Glomerular endothelial cell (primary cell): Measurements from ENCODE around the genes PSMD3 and THRA.

DNA sequence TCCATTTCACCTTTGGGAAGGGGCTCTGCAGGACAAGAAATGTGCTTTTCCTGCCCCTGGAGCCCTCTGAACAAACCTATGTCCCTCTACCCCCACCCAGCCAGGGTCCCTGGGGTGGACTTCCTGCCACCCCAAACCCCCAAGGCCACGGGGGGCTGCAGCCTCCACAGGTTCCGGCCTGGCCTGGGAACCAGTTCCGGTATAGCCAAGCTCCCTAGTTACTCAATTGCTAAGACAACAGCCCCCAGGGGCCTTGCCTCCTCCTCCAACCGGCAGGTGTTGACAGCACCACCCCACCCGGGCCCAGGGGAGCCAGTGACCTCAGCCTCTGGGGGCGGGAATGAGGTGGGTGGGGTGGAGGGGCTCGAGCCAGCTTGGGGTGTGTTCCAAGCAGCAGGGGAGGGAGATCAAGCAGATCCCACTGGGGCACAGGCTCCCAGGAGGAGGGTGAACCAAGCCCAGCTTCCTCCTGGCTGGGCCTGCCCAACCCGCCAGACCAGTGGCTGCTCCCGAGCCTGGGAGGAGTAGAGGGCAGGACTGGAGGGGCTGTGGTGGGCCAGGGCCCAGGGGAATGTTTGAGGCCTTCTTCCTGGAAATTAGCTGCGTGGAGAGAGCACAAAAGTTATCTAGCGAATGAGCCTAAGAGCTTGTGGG, 6.6 kb downstream of the PNMT start:
- RAMPAGE, long total RNA, result no peak

GRCh38 chr17:39725601-39726157, 4.7 kb downstream of the MIEN1 start:
- RAMPAGE, long total RNA, result no peak

- RAMPAGE, long total RNA, result no peak
Observed at GRCh38 chr17:39739036-39739879, 1.5 kb downstream of the GRB7 start.

DNA sequence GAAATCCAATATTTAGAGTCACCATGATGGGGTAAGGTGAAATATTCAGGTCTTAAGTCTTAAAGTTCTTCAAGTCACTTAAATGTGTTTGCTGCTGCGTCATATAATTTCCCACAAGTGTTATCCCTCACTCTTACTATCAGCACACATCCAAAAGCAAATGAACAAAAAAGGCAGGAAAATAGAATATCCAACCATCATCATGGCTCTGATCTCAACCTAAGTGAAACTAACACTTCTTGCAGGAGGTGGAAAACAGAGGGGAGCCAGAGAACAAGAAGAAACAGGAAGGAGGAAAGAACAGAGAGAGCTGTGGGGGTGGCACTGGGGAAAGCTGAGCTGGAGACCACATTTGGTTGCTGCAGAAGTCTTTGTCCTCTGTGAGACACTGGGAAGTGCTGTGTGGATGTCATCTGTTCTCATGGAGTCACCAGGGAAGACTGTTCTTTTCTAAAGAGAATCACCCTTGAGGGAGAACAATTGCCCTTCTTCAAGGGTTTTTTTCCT, 34.6 kb downstream of the GRB7 start:
- RAMPAGE, long total RNA, result no peak

DNA sequence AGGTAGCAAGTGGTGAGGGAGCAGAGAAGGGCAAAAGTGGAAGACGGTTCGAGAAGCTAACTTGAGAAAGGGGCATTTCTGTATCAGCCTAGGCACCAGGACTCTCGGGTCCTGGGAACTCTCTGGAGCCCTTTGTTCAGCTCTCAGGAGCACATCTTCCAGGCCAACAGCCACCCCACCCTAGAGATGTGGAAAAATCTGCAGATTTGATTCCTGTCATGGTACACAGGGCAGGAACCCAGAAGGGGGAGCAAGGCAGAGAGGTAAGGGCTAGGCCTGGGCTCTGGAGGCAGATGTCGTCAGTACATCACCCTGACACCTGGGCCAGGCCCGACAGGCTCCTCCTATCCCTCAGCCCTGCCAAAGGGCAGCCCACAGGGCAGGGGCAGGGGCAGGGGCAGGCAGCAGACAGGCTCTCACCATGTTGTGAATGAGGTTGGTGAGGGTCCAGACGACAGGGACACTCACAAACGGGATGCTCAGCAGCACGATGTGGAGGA, 3.7 kb downstream of the ORMDL3 start:
- RAMPAGE, long total RNA, result no peak

DNA sequence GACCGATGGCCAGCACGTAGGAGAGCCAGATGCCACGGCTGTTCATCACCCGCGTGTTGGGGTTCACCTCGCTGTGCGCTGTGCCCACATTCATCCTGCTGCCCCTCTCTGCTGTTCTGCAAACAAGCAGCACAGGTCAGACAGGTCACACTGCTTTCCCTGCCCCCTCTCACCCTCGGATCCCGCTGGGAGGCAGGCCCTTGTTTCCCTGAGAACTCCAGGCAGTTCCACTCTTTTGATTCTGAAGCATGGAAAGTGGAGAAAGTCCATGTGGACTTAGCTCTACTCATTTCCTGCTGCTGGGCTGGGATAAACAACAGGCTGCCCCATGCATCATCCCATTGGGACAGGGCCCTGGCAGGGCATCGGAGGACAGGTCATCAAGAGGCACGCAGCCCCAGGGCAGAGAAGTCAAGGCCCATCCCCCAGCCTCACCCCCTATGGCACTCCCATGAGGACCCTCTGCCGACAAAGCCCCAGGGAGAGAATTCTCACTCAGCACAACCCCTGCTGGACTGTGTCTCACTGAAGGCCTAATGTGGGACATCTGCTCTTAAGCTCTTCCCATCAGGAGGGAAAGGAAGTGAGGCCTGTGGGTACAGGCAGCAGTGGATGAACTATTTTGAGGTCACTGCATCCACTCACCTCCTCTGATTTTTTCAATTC, 3.2 kb downstream of the ORMDL3 start:
- RAMPAGE, long total RNA, result no peak

DNA sequence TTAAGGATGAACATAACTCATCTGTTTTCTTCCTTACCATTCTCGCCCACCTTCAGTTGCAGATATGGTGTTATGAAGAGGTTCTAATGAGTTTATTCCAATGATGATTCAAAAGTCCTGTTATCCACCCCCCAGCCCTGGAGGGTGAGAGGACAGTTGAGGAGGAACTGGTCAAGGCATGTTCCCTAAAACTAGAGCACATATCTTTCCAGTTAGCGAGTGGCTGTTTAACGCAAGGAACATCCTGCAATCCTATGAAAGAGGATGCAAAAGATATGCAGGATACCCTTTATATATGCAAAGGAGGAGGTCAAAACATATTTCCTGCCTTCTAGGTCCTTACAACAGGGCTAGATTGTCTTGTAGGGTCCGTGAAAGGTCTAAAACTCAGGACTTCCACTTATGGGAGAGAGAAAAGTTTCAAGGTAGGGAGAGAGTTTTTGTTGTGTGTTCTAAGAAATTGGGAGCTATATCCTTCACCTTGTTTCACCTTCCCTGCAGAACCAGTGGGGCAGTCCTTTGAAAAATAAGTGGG, 1.2 kb upstream of the PSMD3 start:
- RAMPAGE, long total RNA, result no peak

DNA sequence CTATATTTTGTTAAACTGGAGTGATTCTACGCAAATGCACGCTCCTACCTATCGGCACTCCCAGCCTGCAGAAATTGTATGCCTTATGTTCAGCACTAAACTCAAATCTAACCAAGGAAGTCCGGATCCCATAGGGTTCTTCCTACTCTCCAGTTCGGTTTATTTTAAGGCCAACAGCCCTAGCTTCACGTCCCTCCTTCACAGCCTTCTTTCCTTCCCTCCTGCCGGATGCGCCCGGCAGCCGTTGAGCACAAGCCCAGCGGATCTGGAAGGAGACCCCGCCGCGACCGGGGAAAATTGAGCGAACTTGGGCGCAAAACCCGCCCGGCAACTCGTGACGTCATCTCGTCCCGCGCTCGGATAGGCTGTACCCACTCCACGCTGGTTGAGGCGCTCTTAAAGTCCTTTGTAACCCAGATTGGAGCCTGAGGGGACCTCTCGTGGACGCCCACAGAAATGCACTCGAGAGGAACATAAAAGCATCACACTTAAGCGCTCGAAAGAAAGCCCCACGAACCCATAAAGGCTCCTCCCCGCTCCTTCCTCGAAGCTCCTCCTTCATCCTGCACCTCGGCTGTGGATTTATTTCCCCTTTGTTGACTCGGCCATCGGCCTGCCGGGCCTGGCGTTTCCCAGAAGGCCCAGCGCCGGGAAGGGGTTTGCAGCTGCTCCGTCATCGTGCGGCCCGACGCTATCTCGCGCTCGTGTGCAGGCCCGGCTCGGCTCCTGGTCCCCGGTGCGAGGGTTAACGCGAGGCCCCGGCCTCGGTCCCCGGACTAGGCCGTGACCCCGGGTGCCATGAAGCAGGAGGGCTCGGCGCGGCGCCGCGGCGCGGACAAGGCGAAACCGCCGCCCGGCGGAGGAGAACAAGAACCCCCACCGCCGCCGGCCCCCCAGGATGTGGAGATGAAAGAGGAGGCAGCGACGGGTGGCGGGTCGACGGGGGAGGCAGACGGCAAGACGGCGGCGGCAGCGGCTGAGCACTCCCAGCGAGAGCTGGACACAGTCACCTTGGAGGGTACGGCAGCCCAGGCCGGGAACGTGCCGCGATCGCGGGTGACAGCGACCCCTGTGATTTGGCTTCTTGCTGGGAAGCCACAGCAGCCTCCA, at the start of gene PSMD3:
Gene PSMD3, plus strand, starts transcription at position 635 of the 1,110 bp plus-strand sequence.
- RAMPAGE, long total RNA, result start-site peak on the plus strand centred at position 664 of the sequence, 63 bp wide, 844 and 1,472 reads in 2 replicates

- RAMPAGE, long total RNA, result no peak
Observed at GRCh38 chr17:39981283-39981463, 566 bp downstream of the PSMD3 start.

- RAMPAGE, long total RNA, result no peak
Observed at GRCh38 chr17:40025644-40026382, 10.6 kb downstream of the CSF3 start.

DNA sequence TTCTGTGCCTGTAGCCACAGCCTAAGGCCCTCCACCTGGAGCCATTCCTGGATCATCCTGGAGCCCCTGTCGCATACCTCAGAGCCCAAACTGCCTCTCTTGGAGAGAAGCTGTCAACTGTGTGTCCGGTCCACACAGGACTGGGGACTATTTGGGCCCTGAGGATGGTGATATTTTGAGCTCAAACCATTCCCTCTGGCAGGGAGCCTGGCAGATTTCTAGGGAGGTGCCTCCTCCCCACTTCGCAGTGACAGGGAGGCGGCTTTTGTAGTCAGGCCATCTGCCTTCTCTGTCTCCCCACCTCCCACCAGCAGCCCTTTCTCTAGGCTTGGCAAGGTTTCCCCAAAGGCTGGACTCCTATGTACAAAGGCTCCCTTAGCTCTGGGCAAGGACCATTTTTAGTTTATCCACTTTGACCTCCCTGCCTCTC, 2.4 kb upstream of the MED24 start:
- RAMPAGE, long total RNA, result no peak

DNA sequence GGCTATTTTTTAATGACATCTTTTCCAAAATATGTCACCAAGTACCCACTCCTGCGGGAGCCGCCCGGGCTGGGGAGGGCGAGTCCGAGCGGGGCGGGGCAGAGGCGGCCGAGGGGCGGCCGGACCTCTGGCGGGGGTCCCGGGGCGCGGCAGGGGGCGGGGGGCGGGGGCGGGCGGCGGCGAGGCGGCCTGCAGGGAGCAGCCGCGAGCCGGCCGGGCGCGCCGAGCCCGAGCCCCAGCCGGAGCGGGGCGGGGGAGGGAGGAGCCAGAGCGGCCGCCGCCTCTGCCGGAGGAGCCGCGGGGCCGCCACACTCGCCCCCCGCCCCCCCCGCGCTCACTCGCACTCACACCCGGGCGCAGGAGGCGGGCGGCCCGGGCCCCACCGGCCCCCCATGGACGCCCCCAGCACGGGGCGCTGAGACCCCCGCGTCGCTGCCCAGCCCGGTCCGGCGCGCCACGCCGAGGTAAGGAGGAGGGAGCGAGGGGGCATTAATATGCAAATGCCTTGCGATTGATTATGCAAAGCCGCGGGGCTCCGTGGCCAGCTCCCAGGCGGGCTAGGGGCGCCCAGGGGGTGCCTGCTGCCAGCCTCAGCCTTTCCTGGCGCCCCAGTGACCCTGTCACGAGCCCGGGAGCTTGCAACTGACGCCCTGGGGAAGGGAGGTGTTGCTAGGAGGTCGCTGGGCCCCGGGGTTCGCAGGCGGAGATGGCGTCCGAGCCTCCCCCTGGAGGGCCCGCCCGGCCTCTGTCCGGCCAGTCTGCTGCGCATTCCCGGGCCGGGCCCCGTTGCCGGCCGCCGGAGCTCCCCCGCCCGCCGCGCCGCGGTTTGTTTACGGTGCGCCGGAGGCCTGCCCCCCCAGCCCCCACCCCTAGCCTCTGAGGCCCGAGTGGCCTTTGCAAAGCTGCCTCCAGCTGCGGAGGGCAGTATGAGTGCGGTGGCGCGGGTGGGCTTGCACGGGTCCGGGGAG, at the start of gene THRA:
Gene THRA, plus strand, starts transcription at position 337 of the 968 bp plus-strand sequence.
- RAMPAGE, long total RNA, result no peak

- RAMPAGE, long total RNA, result no peak
Observed at GRCh38 chr17:40095893-40096699, 4.3 kb downstream of the NR1D1 start.

DNA sequence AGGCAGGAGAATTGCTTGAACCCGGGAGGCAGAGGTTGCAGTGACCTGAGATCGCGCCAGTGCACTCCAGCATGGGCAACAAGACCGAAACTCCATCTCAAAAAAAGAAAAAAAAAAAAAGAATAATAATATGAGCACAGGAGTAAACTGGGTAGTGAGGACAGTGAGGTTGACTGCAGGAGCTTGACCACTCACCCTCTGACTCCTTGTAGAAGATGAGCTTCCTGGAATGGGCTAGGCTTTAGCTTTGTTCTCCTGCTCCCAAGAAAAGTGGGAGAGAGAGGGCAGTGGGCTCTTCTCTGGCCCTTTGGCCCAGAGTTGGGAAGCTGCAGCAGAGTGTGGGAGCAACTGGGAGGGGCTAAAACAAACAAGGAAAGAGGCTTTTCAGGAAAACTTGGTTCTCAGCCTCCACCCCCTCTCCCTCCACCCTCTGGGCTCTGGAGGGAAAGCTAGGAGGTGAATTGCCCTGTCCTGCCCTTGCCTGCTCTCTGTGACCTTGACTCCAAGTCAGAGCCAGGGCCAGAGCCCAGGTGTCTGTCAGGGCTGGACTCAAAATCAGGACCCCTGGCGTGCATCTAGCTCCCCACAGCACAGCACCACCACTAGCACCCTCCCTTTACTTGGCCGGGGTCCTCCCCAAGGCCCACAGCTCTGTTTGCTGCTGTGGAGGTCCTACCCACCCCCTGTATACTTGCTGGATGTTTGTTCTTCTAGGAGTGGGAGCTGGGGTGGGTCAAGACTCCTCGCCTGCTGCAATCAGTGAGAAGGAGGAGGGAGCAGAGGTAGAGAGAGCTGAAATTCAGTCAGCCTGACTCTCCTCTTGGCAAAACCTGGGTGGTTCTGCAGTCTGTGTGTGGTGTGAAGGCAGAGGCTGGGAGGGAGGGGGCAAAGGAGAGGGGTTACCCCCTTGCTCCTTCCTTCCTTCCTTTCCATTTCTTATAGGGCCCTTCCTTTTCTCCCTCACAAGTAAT, 2.7 kb upstream of the NR1D1 start:
- RAMPAGE, long total RNA, result no peak

- RAMPAGE, long total RNA, result no peak
Observed at GRCh38 chr17:40123593-40123711, 1.7 kb downstream of the MSL1 start.

- RAMPAGE, long total RNA, result no peak
Observed at GRCh38 chr17:40130015-40130787, 8.4 kb downstream of the MSL1 start.

GRCh38 chr17:40130788-40131501, 9.2 kb downstream of the MSL1 start:
- RAMPAGE, long total RNA, result no peak

DNA sequence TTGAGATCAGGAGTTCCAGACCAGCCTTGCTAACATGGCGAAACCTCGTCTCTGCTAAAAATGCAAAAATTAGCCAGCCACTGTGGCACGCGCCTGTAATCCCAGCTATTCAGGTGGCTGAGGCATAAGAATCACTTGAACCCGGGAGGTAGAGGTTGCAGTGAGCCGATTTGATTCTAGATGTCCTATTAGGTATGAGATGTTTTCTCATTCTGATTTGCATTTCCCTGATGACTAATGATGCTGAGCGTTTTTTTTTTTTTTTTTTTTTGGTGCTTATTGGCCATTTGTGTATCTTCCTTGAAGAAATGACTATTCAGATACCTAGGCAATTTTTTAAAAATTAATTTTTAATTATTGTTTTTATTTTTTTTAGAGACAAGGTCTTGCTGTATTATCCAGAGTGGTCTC, 13.5 kb downstream of the CASC3 start:
- RAMPAGE, long total RNA, result no peak

DNA sequence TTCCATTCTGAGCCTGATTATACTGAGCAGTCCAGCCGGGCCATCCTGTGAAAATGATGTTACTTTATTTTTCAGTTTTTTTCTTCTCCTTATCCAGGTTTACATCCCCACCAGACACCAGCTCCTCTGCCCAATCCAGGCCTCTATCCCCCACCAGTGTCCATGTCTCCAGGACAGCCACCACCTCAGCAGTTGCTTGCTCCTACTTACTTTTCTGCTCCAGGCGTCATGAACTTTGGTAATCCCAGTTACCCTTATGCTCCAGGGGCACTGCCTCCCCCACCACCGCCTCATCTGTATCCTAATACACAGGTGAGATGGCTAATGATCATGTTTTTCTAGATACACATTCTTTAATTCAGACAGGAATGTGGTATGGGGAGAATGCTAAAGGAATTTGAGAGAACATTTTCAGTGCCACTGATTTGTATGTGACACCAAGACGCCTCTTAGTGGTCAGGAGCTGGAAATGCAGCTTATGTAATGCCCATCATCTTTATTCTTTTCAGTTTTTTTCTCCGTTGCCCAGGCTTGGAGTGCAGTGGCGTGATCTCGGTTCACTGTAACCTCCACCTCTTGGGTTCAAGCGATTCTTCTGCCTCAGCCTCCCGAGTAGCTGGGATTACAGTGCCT, 9.0 kb upstream of the RAPGEFL1 start:
- RAMPAGE, long total RNA, result no peak

DNA sequence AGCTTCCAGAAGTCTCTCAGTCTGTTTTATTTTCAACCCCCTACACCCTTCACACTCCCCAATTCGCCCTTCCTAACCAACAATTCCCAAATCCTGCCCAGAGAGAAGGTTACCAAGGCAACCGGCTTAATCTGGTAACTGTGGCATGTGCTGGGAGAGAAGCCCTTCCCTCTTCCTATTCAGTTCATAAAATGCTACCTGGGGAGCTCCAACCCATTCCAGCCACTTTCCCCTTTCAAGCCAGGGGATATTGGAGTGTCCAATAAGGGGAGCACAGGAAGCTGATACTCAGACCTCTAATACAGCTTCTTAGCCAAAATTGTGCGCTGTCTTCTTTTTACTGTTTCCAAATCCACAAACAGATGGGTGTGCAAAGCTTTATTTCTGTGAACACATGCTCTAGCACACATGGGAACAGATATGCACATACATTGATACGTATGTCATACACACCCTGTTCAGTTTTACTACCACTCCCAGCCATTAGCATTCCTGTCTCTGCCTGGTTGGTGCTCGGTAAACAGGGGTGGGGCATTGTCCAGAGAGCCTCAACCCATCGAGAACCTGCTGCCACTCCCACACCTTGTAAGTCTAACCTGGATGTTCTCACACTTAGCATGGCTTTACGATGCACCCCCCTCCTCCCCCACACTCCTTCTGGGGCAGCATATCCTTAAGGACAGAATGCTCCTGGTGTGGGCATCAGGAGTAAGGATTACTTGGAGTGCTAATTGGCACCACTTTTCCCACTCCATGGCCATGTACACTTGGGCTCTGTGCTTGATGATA, 1.1 kb upstream of the RAPGEFL1 start:
- RAMPAGE, long total RNA, result no peak